Hepatocyte (in vitro differentiated cells and primary cell): ENCODE data around the gene SGF29.

DNA sequence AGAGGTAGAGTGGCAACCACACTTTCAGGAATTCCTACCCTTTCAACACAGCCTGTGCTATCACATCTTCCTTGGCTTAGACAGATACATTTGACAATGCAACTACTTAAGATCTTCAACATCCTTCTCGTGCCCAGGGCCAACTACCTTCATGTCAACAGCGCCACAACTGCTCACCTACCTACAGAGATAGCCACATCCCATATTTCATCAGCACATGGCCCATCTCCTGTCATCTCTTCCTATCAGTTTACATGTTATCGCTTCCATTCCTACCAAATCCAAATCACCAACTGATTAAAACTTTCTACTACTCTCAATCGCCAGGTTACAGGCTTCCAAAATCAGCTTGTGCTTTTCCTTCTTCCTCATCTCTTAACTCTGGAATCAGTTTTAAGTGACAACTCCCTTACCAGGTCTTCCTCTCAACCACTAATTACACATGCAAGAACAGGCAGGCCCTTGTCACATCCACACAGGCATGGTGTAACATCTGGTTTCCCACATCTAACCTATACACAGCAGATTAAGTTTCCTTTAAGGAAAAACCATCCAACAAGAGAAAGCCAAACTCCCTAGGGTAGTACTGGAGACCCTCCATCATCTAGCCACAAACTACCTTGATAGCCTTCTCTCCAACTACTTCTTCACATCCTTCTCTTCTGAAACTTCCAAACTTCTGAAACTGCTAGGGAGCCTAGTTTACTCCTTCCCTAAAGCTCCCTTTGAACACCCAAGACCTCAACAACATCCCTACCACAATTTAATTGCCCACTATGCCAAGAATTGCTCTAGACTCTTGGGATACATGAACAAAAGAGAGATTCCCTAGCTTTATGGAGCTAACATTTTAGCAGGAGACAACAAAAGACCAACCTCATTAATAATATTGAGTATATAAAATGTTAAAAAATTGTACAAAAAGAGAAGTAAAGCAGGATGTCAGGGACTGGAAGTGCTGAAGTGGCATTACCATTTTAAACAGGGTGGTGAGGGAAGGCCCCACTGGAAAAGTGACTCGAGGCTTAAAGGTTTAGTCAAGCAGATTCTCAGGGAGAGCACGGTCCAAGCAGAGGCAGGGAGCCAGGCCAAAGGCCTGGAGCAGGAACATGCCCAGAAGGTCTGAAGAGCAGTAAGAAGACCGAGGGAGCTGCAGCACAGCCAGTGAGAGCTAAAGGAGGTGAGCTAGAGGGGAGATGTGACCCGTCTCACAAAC, 8.0 kb downstream of the XPO6 start:
- RAMPAGE, long total RNA = no peak
- RRBS = no CpG with 5 or more reads among the region's 8 CpGs

DNA sequence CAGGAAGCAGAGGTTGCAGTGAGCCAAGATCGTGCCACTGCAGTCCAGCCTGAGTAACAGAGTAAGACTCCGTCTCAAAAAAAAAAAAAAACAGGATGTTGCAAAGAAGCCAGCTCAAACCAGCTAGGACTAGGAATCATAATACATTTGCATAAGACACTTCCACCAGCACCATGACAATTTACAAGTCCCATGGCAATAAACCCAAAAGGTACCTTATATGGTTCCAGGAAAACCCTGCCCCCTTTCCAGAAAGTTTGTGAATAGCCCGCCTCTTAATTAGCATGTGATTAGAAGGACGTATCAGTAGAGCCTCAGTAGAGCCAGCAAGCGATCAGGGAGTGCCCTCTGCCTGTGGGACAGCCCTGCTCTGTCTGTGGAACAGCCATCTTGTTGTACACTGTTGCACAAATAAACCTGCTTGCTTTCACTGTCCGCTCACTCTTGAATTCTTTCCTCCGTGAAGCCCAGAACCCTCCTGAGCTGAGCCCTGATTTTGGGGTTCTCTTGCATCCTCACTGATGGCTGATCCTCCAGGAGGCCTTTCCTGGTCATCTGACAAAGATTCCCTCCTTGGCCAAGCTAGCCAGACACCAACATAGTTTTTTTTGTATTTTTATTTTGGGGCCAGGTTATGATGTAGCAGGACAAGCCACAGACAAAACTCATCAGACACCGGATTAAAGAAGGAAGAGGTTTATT, 14.0 kb downstream of the NUPR1 start:
- RAMPAGE, long total RNA = no peak
- RRBS = no CpG with 5 or more reads among the region's 8 CpGs

DNA sequence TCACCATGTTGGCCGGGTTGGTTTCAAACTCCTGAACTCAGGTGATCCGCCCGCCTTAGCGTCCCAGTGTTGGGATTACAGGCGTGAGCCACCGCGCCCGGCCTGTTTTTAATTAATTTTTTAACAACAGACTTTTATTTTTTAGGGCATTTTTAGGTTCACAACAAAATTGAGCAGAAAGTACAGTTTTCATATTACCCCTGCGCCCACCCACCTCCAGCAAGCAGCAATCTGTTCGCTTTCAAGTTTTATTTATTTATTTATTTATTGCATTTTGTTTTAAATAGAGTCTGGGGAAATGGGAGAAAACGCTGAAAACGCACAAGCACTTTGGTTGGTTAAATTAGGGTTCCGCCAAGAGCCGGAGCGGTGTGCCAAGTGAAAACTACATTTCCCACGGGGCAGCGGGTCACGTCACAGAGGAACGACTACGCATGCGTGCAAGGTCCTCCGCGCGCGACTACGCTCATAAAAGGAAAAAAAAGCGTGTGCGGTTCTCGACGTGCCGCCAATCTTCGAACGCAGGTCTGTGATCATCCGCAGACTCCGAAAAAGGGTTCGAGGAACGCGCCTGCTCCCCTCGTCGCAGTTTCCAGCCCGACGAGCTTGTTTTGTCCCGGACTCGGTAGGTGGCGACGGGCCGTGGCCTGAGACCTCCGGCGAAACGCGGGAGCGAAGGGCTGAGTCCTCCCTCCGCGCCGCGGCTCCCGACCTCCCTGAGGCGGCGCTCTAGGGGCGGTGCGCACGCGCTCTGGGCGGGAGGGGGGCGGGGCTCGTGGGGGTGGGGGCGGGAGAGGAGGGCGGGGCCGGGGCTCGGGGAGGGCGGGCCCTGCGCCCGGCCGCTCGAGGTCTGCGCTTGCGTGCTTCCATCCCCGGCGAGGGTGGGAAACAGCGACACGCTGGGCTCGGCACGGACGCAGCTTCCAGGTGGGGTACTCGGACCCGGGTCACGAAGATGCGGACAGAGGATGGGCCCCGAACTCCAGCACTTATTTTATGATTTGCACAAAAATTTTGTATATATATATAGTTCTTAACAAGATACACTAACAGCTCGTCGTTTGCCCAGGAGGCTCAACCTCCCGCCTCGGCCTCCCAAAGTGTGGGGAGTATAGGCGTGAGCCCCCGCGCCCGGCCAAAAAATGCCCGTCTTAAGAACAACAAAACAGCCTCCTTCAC, at the start of gene SGF29:
Gene SGF29 (plus strand): TSS at position 448 of the 1,179 bp plus-strand sequence.
- RAMPAGE, long total RNA = no peak
- RRBS = 2% methylated on average over 17 of the region's 98 CpGs

GRCh38 chr16:28622603-28623097, 12.8 kb upstream of the SULT1A1 start:
- RAMPAGE, long total RNA = no peak
- RRBS = no CpG with 5 or more reads among the region's 16 CpGs

GRCh38 chr16:28715258-28715659, 4.0 kb downstream of the EIF3C start:
- RAMPAGE, long total RNA = no peak
- RRBS = no CpG with 5 or more reads among the region's 6 CpGs

GRCh38 chr16:28823374-28823698, 537 bp downstream of the ATXN2L start:
- RAMPAGE, long total RNA = no peak
- RRBS = 2% methylated on average over 23 of the region's 34 CpGs

DNA sequence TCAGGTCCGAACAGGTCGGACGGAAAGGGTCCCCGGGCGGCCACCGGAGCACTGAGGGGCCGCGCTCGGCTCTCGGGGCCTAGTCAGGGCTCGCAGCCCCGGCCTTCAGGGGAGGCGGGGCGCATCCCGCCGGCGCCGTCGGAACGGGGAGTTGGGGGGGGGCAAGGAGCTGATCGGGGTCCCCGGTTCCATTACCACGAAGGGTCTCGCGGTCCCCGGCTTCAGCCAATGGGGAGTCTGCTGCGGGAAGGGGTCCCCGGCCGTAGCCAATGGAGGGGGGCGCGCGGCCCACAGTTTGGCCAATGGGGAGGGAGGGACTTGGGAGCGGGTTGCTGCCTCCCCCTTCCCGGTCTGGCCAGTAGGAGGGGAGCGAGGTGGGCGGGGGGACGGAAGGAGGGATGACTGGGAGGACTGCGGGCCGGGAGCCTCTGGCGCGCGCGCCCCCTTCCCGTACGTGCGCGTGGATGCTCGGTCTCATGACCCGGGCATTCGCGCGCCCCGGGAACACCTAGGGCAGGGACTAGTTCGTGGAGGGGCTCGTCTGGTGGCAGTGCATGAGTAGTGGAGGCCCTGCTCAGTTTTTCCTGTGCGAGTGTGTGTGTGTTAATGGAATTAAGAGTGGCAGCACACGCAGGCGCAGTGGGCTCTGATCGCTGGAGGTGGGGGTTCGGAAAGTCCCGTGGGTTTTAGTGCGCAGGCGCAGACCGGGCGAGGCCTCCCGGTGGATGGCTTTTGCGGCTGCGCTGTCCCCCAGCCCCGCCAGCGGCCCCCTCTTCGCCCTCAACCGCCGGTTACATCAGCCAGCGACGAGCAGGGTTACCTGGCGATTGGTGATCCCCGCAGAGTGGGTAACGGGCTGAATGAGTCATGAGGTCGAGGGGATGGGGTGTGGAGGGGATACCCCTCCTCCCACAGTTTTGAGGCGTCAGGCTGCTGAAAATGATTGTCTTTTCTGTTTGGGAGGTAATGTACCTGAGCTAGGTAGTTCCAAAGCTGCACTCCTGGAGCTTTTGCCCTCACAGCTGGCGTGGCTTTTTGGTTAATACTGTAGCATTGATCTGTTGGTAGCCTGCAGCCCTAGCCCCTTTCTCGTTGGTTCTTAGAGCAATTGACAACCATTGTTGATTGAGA, 1.3 kb downstream of the ATXN2L start:
- RAMPAGE, long total RNA = start-site peak on the plus strand centred at position 791 of the sequence, 65 bp wide, 39 and 26 reads in 2 replicates
- RRBS = 2% methylated on average over 49 of the region's 82 CpGs

DNA sequence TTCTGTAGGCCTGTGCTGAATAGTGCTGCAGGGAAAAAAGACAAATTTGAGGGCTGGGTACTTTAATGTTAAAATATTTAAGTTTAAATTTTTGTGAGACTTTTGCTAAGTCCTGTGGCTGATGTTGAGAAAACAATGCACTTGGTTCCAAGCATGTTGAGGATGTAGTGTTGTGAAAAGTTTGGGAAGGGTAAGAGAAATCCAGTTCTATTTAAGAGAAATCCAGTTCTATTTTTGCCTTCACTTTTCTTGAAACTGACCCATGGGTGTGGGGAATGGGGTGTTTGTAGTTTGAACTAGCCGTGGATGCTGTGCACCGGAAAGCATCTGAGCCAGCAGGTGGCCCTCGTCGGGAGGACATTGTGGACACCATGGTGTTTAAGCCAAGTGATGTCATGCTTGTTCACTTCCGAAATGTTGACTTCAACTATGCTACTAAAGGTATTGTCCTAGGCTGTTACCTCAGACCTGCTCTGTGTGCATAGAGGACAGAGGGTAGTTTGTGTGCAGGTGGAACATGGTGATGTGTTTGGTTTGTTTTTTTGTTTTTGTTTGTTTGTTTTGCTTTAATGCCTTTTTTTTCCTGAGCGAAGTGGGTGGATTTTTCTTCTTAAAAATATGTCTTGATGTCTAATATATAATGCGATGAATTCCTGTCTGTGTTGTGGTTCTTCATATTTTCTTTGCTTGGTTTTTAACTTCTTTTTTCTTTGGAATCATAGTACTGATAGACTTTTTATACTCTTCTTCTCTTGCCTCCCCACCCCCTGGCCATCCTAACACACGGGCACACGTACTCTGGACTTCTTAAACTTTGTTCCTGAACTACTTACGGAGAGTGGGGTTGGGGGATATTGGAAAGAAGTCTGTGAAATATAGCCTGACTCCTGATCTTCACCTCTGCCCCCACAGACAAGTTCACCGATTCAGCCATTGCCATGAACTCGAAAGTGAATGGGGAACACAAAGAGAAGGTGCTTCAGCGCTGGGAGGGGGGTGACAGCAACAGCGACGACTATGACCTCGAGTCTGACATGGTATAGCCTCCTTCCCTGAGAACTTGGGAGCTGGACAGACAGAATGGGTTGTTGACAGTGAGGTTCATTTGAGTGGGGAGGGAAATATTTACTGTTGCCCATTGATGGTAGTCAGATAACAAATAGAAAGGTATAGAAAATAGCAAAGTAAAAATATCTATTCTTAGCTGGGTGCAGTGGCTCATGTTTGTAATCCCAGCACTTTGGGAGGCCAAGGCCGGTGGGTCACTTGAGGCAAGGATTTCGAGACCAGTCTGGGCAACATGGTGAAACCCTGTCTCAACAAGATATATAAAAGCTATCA, 3.6 kb downstream of the ATXN2L start:
- RAMPAGE, long total RNA = no peak
- RRBS = no CpG with 5 or more reads among the region's 18 CpGs

GRCh38 chr16:28830174-28830854, 7.5 kb downstream of the ATXN2L start:
- RAMPAGE, long total RNA = no peak
- RRBS = no CpG with 5 or more reads among the region's 14 CpGs

DNA sequence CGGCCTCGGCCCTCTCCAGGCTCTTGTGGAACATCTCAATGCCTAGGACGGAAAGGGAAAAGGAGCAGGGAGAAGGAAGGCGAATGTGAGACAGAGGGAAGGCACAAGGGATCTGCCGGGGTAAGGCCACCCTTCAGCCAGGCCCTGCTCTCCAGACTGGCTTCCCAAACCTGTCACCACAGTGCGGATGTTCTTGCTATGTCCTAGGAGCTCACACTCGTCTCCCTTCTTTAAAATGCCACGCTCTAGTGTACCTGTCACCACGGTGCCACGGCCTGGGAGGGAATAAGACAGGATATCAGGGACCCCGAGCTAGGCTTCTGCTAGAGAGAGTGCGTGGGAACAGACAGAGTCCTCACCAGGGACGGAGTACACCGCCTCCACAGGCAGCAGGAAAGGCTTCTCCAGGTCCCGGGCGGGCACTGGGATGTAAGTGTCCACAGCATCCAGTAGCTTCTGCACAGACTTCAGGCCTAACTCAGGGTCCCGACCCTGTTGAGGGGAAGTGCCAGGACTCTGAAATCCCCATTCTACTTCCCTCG, 2.0 kb downstream of the TUFM start:
- RAMPAGE, long total RNA = no peak
- RRBS = no CpG with 5 or more reads among the region's 18 CpGs

DNA sequence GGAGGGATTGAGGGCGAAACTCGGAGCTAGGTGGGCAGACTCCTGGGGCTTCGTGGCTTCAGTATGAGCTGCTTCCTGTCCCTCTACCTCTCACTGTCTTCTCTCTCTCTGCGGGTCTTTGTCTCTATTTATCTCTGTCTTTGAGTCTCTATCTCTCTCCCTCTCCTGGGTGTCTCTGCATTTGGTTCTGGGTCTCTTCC, 837 bp downstream of the CD19 start:
- RAMPAGE, long total RNA = no peak
- RRBS = no CpG with 5 or more reads among the region's 4 CpGs

GRCh38 chr16:28951080-28951831, 519 bp downstream of the NFATC2IP start:
- RAMPAGE, long total RNA = no peak
- RRBS = 2% methylated on average over 24 of the region's 58 CpGs

- RAMPAGE, long total RNA = no peak
- RRBS = no CpG with 5 or more reads among the region's 5 CpGs
These were observed 7.7 kb upstream of the SPNS1 start for GRCh38 chr16:28966751-28967361.

- RAMPAGE, long total RNA = no peak
- RRBS = 6% methylated on average over 25 of the region's 50 CpGs
These were observed 593 bp downstream of the SPNS1 start for GRCh38 chr16:28974999-28975742.

DNA sequence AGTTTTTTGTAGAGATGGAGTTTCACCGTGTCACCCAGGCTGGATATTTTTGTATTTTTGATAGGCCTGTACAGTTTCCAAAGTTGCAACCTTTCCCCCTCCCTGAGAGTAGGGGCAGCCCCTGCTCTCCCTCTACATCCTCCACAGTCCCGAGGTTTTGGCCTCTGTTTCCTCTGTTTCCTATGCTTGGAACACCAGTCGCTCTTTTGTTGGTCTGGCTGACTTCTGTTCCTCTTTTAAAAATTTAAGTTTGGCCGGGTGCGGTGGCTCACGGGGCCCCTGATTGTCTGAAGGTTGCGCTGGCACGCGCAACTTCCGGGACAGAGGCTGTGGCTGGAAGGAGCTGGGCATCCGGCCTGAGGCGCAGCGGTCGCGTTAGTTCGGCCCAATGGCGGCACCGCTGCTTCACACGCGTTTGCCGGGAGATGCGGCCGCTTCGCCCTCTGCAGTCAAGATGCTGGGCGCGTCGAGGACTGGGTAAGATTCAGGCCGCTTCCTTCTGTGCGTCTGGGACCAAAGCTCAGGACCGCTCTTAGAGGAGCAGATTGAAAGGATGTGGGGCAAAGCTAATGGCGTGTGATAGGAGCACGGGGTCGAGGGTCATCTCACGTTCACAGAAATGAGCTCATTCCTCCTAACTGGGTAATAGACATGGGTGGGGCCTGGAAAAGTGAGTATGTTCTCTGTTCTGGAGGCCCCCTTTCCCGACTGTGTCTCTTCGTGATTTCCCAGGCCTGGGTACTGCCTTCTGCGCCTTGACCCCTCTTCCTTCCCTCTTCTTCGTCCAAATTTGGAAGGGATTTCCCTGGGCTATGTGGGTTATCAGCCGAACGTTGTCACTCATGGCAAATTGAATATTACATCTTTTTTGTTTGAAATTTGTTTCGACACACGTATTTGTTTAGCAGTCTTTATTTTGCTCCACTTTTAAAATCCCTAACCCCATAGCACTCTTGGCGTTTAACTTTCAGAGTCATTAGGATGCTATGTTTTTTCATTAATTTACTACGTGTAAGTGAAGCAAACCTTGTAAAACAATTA, 90.1 kb downstream of the LAT start:
- RAMPAGE, long total RNA = no peak
- RRBS = 45% methylated on average over 3 of the region's 44 CpGs

- RAMPAGE, long total RNA = no peak
- RRBS = no CpG with 5 or more reads among the region's 16 CpGs
These were observed 143.9 kb downstream of the LAT start for GRCh38 chr16:29128673-29129240.

GRCh38 chr16:29129506-29129894, 144.6 kb downstream of the LAT start:
- RAMPAGE, long total RNA = no peak
- RRBS = no CpG with 5 or more reads among the region's 14 CpGs

GRCh38 chr16:29139349-29140177, 154.7 kb downstream of the LAT start:
- RAMPAGE, long total RNA = no peak
- RRBS = no CpG with 5 or more reads among the region's 35 CpGs

DNA sequence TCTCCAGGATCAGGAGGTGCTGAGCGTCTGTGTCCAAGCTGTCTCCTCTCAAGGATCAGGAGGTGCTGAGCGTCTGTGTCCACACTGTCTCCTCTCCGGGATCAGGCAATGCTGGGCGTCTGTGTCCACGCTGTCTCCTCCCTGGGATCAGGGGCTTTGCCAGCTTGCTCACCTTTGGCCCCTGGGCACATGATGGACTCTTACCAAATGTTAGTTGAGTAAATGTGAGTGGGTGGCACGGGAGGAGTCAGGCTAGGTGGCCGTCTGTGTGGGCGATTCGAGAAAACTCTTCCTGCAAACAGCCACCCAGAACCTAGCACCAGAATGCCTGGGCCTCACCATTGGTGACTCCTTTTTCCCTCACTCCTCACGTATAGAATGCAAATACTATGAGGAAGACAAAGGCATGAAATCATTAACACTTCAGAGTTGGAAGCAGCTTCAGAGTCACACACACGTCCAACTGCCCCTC, 162.9 kb downstream of the LAT start:
- RAMPAGE, long total RNA = no peak
- RRBS = no CpG with 5 or more reads among the region's 11 CpGs

- RAMPAGE, long total RNA = no peak
- RRBS = 55% methylated on average over 4 of the region's 40 CpGs
These were observed 144.8 kb downstream of the NPIPB11 start for GRCh38 chr16:29261426-29262328.